Skeletal muscle tissue (tissue), 7 donors: ENCODE results near the gene KRTAP5-6.

DNA sequence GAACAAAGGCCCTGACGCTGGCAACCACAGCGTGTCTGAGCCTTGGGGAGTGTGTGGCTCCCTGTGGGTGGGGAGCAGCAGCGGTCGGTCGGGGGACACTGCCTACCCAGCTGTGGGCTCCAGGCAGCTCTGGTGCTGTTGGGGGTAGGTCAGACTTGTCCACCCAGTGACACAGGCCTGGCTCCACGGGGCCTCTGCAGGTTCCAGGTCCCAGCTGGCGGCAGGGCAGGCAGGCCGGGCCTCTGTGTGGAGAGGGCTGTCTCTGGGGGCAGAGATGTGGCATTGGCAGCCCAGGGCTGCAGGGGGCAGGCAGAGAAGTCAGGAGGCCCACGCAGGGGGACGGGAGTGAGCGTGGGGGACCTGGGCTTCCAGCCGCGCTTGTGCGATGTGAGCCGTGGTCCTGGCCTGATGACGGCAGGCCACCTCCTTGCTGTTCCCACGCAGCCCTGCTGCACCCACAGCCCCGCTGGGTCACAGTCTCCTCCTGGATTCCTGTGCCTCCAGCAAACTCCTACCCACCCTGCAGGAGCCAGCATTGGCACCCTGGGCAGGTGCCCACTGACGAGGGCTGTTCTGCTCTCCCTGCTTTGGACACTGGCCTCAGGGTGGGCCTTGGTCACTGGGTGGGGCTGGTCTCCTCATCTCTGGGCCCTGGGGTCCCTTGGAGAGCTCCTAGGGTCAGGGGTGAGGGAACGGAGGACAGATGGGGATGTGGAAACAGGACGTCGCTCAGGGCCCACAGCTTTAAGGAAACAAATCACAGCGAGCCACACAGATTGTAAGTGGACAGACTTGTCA lies 12.5 kb downstream of the TSPAN4 start:
- PRO-cap, 3 experiments: no peak in any of the 3 experiments
- RAMPAGE, long total RNA: no peak
- RRBS, 2 experiments: 50 to 54% methylated on average over 2 of the region's 23 CpGs

- PRO-cap, 3 experiments: no peak in any of the 3 experiments
- RAMPAGE, long total RNA: no peak
- RRBS, 2 experiments: no CpG with 5 or more reads among the region's 6 CpGs
Measured at GRCh38 chr11:916917-917131, 6.2 kb upstream of the CHID1 start.

GRCh38 chr11:960685-961941 lies 35.4 kb downstream of the AP2A2 start:
- PRO-cap, 3 experiments: no peak in any of the 3 experiments
- RAMPAGE, long total RNA: no peak
- RRBS, 2 experiments: no CpG with 5 or more reads among the region's 32 CpGs

- PRO-cap, 3 experiments: no peak in any of the 3 experiments
- RAMPAGE, long total RNA: no peak
- RRBS, 2 experiments: no CpG with 5 or more reads among the region's 11 CpGs
Measured at GRCh38 chr11:1061089-1061560, 24.6 kb upstream of the MUC6 start.

- PRO-cap, 3 experiments: peak in 1 of 3 experiments; most common plus-strand start chr11:1299096 (in 1); most common minus-strand start chr11:1299003 (in 1)
- RAMPAGE, long total RNA: no peak
- RRBS, 2 experiments: no CpG with 5 or more reads among the region's 31 CpGs
Measured at GRCh38 chr11:1298722-1299599, 10.5 kb downstream of the TOLLIP start.

DNA sequence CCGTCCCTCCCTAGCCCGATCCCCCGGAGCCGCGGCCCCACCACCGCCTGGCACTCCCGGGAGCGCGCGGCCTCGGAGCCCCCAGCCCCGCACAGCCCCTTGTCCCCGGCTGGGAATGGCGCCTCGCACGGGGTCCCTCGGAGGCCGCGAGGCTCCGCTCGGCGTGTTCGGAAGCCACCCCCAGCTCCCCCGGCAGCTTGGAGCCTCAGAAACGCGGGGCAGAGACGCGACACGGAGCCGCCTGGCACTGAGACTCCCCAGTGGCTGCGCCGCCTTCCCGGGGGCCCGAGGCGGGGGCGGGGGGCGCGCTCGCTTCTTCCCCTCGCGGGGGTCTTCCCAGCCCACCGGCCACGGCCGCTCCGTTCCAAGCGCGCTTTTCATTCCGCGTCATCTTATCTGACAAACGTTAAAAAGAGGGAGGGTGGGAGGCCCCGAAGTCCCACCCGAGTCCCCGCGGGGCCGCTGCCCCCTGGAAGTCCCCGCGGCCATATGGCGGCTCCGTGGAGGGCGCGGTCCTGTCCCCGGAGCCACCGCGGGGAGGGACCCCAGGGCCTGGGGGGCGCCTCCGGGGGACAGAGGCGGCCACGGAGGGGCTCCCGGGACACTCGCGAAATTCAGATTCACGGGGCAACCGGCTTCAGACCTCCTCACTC lies 27.9 kb upstream of the TOLLIP start:
- PRO-cap, 3 experiments: no peak in any of the 3 experiments
- RAMPAGE, long total RNA: no peak
- RRBS, 2 experiments: 9 to 10% methylated on average over 38 of the region's 73 CpGs

DNA sequence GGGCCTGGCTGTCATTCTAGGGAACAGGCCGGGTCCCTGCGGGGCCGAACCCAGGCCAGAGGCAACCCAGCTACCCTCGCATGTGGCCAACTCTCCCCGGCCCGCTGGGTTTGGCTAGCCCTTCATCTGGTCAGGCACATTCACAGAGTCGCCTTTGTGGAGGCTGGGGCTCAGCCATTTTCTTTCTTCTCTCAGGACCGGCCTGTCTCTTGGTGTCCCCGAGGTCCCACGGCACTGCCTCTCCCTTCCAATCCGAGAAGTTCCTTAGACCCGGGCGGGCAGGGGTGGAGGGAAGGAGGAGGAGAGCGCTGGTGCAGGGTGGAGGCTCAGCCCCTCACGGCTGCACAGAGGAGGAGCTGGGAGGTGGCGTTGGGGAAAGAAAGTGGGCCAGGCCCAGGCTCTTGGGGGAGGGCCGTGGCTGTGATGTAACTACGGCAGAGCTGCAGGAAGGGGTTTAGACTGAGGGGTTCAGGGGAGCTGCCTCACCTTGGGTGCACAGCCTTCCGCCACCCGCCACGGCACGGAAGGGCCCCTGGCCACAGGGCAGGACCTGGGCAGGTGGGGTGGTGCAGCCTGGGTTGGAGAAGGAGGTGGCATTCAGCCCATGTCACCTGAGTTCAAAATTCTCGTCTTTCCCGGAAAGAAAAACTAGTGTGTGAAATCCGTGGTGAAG lies 1.5 kb downstream of the BRSK2 start:
- PRO-cap, 3 experiments: no peak in any of the 3 experiments
- RAMPAGE, long total RNA: no peak
- RRBS, 2 experiments: 5 to 7% methylated on average over 11 of the region's 25 CpGs

DNA sequence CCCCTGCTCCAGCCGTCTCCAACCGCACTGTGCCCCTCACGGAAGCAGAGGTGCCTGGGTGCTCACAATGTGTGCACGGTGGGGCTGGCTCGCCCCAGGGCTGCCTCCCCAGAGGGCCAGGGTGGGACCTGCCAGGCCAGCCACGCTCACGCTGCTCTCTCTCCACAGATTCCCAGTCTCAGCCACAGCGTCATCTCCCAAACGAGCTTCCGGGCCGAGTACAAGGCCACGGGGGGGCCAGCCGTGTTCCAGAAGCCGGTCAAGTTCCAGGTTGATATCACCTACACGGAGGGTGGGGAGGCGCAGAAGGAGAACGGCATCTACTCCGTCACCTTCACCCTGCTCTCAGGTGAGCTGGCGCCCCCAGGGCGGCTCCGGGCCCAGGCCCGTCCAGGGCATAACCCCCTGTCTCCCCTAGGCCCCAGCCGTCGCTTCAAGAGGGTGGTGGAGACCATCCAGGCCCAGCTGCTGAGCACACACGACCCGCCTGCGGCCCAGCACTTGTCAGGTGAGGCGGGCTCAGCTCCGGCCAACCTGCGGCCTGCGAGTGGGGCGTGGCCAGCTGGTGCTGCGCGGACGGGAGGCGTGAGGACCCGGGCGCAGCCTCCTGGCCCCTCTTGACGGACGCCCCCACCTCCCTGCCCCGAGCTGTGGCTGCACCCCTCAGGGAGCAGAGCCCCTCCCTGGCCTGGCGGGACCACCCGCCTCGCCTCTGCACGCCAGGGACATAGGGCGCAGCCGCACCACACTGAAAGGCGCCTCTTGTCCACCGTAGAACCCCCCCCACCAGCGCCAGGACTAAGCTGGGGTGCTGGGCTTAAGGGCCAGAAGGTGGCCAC lies 30.2 kb downstream of the MOB2 start:
- PRO-cap, 3 experiments: no peak in any of the 3 experiments
- RAMPAGE, long total RNA: no peak
- RRBS, 2 experiments: 73 to 78% methylated on average over 18 to 19 of the region's 50 CpGs

DNA sequence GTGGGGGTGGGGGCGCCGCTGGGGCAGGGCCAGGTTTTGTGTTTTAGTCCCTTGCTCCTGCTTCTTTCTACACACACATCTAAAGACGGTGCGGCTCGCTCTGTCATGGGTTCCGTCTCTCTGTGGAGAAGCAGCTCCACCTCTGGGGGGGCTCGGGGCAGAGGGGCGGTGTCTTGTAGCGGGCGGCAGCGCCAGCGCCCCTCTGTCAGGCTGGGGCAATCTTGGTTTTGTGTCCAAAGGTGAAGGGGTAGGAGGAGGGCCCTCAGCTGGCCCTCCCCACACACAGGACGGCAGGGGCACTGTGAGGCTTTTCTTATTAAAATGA lies 24.8 kb downstream of the MOB2 start:
- PRO-cap, 3 experiments: no peak in any of the 3 experiments
- RAMPAGE, long total RNA: no peak
- RRBS, 2 experiments: no CpG with 5 or more reads among the region's 13 CpGs

DNA sequence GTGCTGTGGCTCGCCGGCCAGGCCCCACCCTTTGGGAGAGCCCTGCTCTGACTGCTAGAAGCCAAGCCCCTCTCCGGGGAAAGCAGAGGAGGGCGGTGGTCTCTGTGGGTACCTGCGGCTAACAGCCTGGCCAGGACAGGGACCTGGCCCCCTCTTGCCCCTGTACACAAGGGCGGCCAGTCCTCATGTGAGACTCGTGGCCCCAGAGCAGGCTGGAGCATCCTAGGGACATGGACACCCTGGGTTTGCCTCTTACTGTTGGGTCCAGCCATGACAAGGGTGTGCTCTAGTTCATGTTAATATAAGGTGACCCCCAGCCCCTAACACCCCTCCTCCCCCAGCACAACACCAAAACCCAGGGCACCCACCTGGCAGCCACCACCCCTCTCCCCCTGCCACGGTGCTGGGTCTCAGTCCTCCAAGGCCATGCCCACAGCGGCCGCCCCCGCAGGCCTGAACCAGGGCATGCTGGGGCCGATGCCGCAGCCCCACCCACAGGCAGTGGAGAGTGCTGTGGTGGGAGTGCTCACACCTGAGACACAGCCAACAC lies 14.7 kb downstream of the MOB2 start:
- PRO-cap, 3 experiments: no peak in any of the 3 experiments
- RAMPAGE, long total RNA: no peak
- RRBS, 2 experiments: 42 to 70% methylated on average over 1 to 2 of the region's 13 CpGs

GRCh38 chr11:1477088-1477874 lies 9.3 kb downstream of the MOB2 start:
- PRO-cap, 3 experiments: no peak in any of the 3 experiments
- RAMPAGE, long total RNA: no peak
- RRBS, 2 experiments: no CpG with 5 or more reads among the region's 22 CpGs

DNA sequence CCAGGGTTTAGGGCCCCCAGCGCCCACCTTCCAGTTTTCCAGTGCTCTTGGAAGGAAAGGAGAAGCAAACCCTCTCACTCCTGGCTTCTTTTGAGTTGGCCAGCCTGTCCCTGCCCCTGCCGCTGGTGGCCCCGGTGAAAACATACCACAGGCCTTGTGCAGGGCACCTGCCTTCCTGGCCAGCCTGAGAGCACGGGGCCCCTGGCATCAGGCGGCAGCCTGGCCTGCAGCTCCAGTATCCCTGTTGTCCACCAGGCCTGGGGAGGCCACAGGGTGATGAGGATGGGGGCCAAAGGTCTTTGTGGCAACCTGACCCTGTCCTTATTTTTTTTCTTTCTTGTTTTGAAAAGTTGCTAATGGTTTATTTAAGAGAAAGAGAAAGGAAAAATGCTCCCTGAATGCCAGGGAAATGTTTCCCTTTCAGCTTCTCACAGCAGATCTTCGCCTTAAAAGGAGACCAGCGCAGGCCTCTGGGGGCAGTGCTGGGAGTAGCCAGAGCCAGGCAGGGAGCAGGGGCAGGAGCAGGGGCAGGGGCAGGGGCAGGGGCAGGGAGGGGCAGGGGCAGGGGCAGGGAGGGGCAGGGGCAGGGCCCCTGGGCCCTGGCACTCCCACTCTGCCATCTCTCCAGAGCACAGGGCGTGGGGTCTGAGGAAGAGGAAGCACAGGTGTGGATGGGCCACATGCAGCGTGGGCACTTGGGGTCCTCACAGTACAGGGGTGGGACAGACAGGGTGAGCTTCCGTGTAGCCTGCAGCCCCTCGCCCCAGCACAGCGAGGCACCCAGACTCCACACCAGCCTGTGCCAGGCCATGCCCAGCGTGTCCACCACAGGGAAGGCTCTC lies 5.2 kb downstream of the MOB2 start:
- PRO-cap, 3 experiments: no peak in any of the 3 experiments
- RAMPAGE, long total RNA: no peak
- RRBS, 2 experiments: no CpG with 5 or more reads among the region's 13 CpGs

DNA sequence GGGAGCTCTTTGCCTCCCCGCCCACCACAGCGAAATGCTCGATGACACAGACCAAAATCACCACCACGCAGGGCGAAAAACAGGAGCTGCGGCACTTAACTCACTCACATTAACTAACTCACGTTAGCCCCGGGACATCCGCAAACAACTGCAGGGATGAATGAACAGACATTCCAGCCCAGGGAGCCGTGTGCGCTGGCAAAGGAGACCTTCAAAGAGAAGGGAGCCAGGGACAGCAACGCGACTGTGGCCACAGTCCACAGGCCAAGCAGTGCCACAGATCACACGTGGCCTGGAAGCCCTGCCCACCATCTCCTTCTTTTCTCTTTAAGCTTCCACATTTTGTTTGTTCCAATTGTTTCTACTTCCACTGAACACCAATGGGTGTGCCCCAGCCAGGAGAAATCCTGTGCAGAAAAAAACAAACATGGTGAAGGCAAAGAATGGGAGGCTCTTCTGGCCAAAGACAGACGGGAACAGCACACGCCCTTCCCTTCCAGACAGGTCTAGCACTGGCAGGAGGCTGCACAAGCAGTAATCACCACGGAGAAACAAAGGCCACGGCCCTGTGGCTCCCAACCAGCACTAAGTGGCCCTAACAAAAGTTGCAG lies 39.2 kb downstream of the DUSP8 start:
- PRO-cap, 3 experiments: peak in 1 of 3 experiments; most common plus-strand start position 534 of the sequence (in 1)
- RAMPAGE, long total RNA: no peak
- RRBS, 2 experiments: no CpG with 5 or more reads among the region's 18 CpGs

GRCh38 chr11:1564351-1565490 lies 7.3 kb downstream of the DUSP8 start:
- PRO-cap, 3 experiments: no peak in any of the 3 experiments
- RAMPAGE, long total RNA: no peak
- RRBS, 2 experiments: 25 to 34% methylated on average over 7 of the region's 30 CpGs

GRCh38 chr11:1572948-1573184 lies 795 bp upstream of the DUSP8 start:
- PRO-cap, 3 experiments: no peak in any of the 3 experiments
- RAMPAGE, long total RNA: no peak
- RRBS, 2 experiments: no CpG with 5 or more reads among the region's 25 CpGs

GRCh38 chr11:1661363-1661770 lies 31.8 kb downstream of the KRTAP5-5 start:
- PRO-cap, 3 experiments: no peak in any of the 3 experiments
- RAMPAGE, long total RNA: no peak
- RRBS, 2 experiments: no CpG with 5 or more reads among the region's 12 CpGs

- PRO-cap, 3 experiments: no peak in any of the 3 experiments
- RAMPAGE, long total RNA: no peak
- RRBS, 2 experiments: no CpG with 5 or more reads among the region's 23 CpGs
Measured at GRCh38 chr11:1672417-1673714, 24.1 kb upstream of the KRTAP5-6 start.

GRCh38 chr11:1675903-1676312 lies 21.1 kb upstream of the KRTAP5-6 start:
- PRO-cap, 3 experiments: no peak in any of the 3 experiments
- RAMPAGE, long total RNA: no peak
- RRBS, 2 experiments: no CpG with 5 or more reads among the region's 6 CpGs

DNA sequence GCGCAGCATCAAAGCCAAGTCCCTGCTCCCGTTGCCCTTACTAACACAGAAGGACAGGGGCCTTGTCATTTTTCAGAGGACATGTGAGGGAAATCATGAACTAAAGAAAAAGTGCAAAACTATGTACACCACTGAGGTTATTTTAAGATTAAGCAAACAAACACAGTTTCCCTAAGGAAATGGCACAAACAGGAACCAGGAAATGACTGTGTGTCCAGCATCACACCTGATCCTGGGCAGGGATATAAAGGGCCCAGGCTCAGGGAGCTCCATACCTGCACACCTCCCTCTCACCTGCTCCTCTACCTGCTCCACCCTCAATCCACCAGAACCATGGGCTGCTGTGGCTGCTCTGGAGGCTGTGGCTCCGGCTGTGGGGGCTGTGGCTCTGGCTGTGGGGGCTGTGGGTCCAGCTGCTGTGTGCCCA lies at the start of gene KRTAP5-6:
Gene KRTAP5-6 (plus strand): TSS at position 283 of the 427 bp plus-strand sequence.
- PRO-cap, 3 experiments: no peak in any of the 3 experiments
- RAMPAGE, long total RNA: no peak
- RRBS, 2 experiments: no CpG with 5 or more reads among the region's 3 CpGs

DNA sequence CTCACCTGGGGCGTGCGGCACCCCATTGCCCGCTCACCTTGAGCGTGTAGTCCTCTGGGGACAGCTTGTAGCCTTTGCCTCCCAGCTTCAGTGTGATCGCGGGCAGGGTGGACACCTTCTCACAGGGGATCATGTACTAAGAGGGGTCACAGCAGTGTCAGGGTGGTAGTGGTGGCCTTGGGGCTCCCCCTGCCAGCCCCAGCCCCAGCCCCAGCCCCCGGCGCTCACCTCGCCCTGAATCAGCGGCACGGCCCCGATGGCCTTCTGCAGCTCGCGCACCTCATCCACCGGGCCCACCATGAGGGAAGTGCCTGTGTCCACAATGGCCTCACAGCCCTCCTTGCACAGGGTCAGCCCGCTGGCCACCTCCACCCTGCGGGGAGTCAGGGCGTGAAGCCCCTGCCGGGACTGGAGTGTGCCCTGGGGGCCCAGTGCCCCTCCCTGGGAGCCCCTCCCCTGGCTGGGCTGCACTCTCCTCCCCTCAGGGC lies 3.4 kb upstream of the IFITM10 start:
- PRO-cap, 3 experiments: no peak in any of the 3 experiments
- RAMPAGE, long total RNA: no peak
- RRBS, 2 experiments: 87 to 88% methylated on average over 12 of the region's 19 CpGs